Foreskin keratinocyte (primary cell): ENCODE data around the gene KLF4.

- RAMPAGE, total RNA, result no peak
These were observed at the start of gene KLF4 for GRCh38 chr9:107489708-107489923. TSS of gene KLF4 (minus strand) at chr9:107489769.

GRCh38 chr9:107509097-107509826, 19.7 kb upstream of the KLF4 start:
- RAMPAGE, total RNA, result no peak

DNA sequence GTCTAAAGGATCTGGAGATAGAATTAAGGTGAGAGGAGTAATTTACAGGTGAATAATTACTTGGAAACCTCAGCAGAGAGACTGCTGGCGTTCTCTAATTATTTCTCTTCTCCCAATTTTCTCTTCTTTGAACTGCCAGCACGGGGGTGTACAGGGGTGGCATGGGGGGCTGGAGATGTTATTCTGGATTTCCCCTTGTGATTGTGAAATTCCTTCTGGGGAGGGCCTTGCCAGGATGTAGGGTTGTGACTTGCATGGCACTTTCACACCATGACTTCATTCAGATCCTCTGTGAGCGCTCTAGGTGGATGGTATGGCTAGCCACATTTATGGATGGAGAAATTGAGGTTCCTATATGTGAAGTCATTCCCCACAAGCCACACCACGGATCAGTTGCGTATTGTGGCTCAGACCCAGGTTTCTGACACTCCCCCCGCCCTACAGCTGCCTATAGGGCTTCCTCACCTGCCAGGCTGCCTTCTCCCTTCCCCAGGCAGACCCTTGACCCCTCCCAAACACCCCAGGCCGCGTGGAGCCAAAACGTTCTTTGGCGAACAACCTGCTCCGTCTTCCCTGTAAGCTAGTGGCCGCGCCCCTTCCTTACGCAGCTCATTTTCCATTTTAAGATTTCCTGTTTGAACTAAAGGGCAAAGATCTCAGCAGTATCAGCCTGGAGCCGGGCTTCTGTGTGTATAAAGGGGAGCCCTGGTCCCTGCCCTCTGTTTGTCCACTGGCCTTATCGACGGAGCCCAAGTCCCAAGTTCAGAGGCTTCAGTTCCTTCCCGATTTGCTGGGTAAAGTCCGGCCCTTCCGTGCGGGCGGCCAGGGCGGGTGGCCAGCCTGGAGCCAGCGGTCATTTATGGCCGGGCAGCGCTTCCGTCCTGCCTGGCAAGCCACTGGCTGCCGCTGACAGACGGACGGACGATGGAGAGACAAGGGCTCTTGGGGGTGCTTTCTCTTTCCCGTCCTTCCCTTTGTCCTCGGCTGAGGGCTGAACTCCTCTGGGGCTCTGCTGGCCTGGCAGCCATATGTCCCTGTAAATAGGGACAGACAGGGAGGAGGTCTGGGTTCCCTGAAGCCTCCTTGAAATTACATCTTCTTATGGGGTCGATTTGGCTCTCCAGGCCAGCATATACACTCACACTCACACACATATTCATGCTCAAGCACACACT, 97.9 kb upstream of the KLF4 start:
- RAMPAGE, total RNA, result no peak

DNA sequence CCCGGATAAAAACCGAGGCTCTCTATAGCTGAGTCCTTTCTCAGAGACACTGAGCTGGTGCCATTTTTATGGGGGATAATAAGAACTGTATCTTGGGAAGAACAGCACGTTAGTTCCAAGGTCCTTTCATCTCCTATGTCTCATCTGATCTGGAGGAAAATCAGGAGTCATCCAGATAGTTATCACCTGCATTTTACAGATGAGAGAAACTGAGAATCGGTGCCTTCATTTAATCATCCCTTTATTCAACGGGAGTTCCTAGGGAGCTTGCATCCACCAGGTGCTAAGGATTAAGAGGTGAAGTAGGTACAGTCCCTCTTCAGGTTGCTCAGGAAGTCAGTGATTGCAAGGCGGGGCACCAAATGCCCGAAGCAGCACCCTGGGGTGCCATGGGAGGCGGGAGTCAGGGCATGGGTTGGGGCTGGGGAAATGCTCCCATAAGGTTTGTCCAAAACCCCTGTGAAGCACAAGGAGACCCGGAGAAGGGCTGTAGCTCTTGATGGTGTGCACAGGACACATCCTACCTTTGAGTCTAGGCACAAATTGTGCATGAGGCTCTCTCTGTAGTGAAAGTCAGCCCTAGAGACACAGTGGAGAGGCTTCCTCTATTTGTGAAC, 98.8 kb upstream of the KLF4 start:
- RAMPAGE, total RNA, result no peak

DNA sequence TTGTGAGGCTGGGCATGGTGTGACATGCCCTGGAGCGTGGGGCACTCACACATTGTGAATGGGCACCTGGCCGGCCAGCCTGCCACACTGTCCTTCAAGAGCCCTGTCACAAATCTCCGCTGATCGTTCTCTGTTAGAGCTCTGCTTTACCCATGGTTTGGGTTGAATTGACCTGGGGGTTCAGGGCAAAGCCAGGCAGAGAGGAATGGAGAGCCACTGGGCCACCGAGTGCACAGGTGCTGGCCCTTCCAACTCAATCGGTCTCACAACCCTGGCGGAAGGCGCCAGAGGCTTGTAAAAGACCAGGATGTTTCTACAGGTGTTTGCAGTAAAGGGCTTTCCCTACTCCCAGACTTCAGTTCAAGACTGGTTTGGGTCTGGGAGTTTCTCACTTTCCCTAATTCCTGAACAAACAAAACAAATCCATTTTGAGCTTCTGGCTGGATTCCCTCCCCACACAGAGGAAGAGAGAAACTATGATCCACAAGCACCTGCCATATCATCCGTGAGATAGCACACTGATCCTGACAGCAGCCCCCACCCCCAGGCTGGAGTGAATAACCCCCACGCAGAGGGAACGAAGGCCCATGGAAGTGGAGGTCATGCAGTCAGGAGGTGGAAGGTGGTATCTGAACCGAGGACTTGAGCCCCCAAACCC, 125.2 kb upstream of the KLF4 start:
- RAMPAGE, total RNA, result no peak

GRCh38 chr9:107637312-107638497, 148.1 kb upstream of the KLF4 start:
- RAMPAGE, total RNA, result no peak

GRCh38 chr9:107732658-107734081, 243.6 kb upstream of the KLF4 start:
- RAMPAGE, total RNA, result no peak

DNA sequence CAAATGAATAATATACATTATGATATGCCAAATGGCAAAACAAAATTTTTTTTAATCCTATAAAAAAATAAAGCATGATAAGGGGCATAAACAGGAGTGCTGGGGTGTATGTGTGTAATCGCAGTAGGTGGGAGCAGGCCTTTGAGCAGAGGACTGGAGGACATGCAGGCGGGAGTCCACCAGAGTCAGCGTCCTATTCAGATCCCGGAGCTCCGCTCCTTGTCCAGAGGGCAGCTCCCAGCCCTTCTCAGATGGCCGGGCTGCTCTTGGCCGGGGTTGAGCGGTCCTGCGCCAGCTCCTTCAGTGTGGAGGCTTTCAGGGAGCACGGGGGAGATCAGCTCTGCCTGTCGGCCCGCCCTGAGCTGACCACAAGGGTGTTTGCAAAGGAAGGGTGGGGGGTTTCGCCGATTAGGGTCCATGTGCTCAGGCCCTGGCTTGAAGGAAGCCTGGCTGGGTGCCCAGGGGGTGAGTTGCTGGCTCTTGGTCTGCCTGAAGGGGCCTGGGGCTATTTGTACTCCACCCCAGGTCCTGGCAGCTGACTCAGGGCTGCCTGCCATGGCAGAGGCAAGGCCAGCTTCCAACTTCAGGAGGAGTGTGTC, 249.9 kb upstream of the KLF4 start:
- RAMPAGE, total RNA, result no peak

GRCh38 chr9:108040654-108041245, 551.2 kb upstream of the KLF4 start:
- RAMPAGE, total RNA, result no peak

GRCh38 chr9:108053350-108054316, 564.1 kb upstream of the KLF4 start:
- RAMPAGE, total RNA, result no peak

- RAMPAGE, total RNA, result no peak
These were observed 146.0 kb downstream of the ACTL7B start for GRCh38 chr9:108709777-108710181.

- RAMPAGE, total RNA, result no peak
These were observed 145.7 kb downstream of the ACTL7B start for GRCh38 chr9:108710182-108710452.

DNA sequence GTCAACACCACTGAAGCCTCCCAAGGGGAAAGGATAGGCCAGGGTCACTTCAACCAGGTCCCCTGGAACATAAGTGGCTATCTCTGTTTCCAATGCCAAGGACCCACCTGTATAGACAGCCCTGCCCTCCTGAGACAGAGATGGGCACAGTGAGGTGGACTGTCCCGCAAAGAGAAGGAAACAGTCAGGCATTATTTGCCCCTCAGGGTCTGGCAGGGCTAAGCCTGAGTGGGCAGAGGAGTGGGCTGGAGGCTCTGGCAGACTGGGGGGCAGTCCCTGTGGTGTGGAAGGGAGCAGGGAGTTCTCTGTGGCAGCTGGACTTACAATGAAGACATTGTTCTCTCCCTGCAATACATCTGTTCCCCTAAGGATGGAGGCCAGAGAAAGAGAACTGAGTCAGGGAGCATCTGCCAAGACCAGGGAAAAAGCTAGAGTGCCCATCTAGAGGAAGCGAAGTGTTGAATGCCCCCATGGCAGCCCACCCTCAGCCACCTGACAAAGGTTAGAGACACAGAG, 76.3 kb downstream of the ACTL7B start:
- RAMPAGE, total RNA, result no peak

- RAMPAGE, total RNA, result no peak
These were observed 74.8 kb downstream of the ACTL7B start for GRCh38 chr9:108780878-108781534.

DNA sequence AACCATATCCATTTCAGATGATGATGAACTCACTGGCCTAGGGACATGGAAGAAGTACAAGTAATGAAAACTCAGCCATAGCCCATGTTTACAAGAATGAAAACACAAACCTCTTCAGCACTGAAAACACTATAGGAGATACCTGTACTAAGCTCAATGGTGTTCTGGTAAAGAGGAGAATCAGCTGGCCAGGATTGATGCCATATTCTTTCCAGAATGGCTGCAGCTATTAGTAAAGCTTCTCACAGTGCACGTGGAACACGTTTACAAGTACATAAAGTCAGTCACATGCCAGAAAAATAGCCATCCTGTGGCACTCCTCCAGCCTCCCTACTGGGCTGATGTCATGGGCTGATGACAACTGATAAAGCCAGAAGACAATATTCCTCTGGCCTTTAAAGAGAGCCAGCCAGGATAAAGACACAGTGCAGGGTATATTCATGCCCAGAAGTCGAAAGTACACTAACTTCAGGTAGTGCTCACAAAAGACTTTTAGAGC, 29.2 kb downstream of the ABITRAM start:
- RAMPAGE, total RNA, result no peak

- RAMPAGE, total RNA, result no peak
These were observed 33.9 kb downstream of the ABITRAM start for GRCh38 chr9:108968015-108968522.

GRCh38 chr9:109098305-109099046, 21.3 kb downstream of the TMEM245 start:
- RAMPAGE, total RNA, result no peak

GRCh38 chr9:109297791-109298276, 23.0 kb downstream of the EPB41L4B start:
- RAMPAGE, total RNA, result no peak

- RAMPAGE, total RNA, result no peak
These were observed 79.3 kb downstream of the PTPN3 start for GRCh38 chr9:109418573-109419431.

- RAMPAGE, total RNA, result no peak
These were observed 57.4 kb downstream of the PTPN3 start for GRCh38 chr9:109440567-109441158.